SK-N-MC (cell line): ENCODE results near the gene CMTR1.

- RRBS: no CpG with 5 or more reads among the region's 5 CpGs
Observed at GRCh38 chr6:36611643-36612131, 17.5 kb downstream of the SRSF3 start.

- RRBS: no CpG with 5 or more reads among the region's 6 CpGs
Observed at GRCh38 chr6:36676966-36677616, 1.4 kb upstream of the CDKN1A start.

DNA sequence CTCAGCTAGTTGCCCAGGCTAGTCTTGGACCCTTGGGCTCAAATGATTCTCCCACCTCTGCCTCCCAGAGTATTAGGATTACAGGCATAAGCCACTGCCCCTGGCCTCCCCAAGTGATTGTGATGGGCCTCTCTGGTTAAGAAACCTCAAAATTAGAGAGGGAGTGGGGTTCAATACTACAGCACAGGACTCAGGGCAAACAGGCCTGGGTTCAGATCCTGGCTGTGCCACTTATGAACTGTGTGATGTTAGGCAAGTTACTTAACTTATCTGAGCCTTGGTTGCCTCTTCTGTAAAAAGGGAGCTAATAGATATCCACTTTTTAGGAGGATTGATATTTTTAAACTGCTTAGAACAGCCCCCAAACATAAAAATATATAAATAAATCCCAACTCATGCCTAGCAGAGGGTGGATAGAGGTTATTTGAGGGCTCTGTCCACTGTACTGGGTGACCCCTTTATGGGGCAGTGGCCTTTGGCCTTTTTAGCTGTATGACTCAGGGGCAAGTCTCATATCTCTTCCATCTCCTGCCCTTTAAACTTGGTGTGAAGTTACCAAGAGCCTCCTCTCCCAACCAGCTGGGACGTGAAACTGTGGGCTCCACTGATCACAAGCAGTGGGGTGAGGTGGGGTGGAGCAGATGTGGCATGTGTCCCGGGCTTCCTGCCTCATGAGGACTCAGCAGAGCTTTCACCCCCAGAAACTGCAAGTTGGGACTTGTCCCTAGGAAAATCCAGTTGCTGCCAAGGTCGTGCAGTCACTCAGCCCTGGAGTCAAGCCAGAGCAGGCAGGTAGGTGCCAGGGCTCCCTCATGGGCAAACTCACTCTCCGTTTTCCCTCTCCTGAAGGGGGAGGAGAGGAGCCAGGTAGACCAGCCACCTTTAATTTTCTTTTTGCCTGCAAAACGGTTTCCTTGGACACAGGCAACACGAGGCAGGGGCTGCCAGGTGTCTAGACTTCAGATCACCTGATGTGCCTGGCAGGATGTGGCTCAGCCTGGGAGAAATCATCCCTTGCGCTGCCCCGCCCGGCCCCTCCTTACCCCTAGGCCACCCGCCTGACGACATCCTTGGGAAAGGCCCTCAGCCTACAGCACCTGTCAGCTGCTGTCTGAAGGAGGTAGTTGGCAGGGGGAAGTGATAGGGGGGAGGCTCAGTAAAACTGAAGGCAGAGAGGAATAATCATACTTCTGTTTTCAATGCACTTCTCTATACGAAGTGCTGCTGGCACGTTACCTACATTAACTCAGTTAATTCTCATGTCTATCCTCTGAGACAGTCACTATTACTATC is 3.9 kb downstream of the CDKN1A start:
- RRBS: no CpG with 5 or more reads among the region's 13 CpGs

GRCh38 chr6:36685049-36685413 is 6.5 kb downstream of the CDKN1A start:
- RRBS: 87% methylated on average over 2 of the region's 7 CpGs

DNA sequence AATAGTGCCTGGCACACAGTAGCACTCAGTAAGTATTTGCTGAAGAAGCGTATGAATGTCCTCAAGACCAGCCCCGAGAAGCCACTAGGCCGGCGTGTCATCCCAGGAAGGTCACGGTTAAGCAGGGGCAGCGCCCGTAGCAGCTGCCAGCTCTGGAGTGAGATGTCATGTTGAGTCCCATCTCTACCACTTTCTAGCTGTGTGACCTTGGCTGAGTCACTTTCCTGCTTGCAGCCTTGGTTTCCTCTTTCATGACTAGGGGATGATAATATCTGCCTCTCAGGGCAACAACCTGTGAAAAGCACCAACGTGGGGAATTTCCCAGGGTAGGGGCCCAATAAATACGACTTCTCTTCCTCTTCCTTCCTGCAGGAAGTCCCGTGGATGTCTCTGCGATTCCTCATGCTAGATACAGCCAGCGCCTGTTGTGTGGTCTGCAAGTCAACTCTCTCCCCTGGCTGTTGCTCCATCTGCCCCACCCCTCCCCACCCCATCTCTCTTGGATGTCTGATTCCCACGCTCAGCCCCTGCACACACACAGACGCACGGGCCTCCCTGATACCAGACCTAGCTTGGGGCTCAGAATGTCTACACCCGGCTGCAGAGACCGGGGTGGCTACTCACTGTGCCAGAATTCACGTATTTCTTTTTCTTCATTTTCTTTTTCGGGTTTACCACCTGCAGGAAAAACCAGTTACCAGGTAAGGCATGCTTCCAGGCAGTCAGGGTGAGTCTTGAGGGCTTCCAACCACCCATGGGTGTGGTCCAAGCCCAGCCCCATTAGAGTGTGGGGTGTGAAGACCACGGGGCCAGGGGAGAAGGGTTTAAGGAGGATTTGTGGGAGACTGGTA is 58.2 kb downstream of the RAB44 start:
- RRBS: no CpG with 5 or more reads among the region's 20 CpGs

DNA sequence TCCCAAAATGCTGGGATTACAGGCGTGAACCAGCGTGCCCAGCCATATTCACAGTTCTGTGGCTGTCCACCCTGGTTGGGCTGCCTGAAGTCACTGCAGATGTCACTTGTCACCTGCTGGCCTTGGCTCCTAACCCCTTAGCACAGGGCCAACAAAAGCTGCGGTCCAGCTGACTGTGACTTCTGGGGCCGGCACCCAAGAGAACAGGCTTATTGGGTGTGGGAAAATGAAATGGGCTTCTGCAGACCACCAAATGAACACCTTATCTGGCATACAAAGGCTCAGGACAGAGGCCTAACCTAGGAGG is 70.8 kb downstream of the CPNE5 start:
- RRBS: no CpG with 5 or more reads among the region's 4 CpGs

DNA sequence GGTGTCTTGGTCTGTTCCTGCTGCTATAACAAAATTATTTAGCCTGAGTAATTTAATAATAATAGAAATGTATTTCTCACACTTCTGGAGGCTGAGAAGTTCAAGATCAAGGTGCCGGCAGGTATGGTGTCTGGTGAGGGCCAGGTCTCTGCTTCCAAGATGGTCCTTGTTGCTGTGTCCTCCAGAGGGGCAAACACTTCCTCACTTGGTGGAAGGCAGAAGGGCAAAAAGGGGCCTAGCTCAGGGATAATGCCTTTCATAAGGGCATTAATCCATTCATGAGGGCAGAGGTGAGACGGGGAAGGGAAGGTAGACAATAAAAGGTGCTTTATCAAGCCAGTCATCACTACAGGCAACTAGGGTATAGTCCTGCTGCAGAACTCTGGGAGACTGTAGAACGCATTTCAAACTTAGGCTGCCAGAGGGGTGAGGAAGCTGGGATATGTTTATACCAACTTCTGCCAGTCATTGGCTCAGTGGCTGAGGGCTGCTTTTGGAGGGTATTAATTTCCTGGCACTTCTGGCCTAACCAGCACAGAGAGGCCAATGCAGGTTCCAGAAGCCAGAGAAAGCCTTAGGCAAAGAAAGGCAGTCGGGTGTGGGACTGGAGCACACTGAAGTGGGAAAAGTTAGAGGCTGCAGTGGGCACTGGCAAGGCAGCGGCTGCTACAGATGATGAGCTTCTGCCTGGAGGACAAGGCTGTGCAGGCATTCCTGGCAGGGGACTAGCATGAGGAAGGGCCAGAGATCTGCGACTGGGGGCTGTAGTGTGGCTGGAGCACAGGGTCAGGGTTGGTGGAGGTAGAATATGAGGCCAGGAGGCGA is 3.9 kb upstream of the CPNE5 start:
- RRBS: no CpG with 5 or more reads among the region's 7 CpGs

GRCh38 chr6:36852774-36853171 is 13.5 kb upstream of the CPNE5 start:
- RRBS: no CpG with 5 or more reads among the region's 2 CpGs

DNA sequence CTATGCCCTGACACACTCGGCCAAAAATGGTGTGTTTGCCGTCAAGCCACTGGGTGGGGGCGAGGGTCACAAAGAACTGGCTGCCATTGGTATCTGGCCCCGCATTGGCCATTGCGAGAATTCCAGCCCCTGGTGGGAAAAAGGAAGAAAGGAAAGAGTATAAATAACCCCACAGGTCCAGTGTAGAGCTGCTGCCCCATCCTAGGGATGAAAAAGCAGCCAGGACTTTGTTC is 16.6 kb upstream of the CPNE5 start:
- RRBS: no CpG with 5 or more reads among the region's 5 CpGs

DNA sequence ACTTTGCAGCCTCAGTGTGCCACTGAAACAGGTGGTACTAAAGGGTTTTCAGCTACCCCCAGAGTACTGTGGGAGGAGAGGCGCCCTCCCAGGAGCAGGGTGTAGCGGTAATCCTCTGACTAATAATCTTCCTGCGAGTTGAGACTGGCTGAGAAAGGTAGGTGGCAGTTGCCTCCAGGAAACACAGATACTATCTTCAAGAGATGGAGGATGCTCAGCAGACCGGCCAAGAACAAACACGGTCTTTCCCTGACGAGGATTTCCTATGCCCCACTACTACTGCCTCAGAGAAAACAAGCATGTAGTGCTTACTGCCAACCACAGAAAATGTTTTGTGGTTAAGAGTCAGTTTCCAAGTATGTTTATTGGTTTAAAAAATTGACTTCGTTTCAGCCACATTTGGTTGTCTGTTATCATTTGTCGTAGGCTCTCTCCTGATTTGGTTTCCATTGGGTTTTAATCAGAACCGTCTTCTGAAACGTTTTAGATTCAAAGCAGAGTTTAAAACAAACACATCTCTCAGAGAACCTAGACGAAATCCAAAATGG is 26.9 kb downstream of the C6orf89 start:
- RRBS: no CpG with 5 or more reads among the region's 11 CpGs

DNA sequence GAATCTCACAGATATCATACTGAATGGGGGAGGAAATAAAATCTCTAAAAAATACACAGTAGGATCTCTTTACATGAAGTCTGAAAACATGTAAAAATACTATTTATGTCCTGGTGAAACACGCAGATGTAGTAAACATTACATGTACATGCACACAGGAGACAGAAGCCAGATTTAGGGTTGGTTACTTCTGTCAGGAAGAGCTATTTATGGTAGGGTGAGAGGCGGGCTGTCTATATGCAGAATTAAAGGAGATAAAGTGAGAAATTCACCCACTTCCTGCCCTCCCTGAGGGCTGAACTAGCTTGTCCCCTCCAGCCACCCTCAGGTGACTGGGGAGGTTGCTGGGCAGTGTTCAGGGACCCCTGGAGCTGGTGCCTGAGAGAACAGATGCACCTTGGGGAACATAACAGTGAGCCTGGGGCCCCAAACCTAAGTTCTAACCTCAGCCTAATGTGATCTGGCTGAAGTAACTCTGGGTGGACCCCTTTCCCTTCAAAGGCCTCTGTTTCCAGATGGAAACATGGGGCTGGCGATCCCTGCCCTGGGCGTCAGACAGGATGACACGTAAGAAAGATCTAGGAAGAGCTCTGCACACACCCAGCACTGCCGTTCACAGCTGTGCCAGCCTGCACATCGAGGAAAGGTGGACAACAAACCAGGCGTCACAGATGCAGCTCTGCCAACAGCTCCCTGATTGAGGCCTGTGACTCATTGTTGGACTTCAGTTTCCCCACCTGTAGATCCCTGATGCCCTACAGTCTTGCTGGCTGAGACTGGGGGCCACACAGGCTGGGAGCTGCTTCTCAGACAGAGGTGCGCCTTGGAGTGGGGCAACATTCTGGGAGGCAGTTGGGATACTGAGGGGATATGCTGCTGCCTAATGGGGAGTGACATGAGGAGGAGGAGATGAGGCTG is 1.3 kb downstream of the PI16 start:
- RRBS: no CpG with 5 or more reads among the region's 9 CpGs

DNA sequence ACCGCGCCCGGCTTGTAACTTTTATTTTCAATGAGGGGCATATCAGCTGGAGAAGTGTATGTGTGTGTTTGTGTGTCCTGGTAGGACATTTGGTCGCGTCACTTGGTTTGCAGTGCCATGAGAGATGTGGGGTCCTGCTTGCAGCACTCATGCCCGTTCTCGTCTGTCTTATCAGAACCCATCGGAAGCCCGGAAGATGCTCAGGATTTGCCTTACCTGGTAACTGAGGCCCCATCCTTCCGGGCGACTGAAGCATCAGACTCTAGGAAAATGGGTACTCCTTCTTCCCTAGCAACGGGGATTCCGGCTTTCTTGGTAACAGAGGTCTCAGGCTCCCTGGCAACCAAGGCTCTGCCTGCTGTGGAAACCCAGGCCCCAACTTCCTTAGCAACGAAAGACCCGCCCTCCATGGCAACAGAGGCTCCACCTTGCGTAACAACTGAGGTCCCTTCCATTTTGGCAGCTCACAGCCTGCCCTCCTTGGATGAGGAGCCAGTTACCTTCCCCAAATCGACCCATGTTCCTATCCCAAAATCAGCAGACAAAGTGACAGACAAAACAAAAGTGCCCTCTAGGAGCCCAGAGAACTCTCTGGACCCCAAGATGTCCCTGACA is 8.3 kb downstream of the PI16 start:
- RRBS: 29% methylated on average over 4 of the region's 17 CpGs

DNA sequence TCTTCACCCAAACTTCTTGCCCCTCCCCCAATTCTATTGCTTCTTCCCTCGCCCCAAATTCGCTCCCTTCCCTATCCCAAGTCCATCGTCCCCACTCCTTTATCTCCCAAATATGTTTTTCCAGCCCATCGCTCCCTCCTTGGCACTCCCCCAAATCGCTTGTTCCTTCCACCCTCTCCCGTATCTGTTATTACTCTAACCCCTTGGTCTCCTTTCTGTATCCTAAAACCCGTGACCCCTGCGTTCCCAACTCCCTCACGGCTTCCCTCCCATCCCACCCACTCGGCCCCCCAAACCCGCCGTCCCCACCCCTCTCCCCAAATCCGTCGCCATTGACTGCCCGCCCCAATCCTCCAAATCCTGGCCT is 578 bp downstream of the MTCH1 start:
- RRBS: no CpG with 5 or more reads among the region's 15 CpGs

DNA sequence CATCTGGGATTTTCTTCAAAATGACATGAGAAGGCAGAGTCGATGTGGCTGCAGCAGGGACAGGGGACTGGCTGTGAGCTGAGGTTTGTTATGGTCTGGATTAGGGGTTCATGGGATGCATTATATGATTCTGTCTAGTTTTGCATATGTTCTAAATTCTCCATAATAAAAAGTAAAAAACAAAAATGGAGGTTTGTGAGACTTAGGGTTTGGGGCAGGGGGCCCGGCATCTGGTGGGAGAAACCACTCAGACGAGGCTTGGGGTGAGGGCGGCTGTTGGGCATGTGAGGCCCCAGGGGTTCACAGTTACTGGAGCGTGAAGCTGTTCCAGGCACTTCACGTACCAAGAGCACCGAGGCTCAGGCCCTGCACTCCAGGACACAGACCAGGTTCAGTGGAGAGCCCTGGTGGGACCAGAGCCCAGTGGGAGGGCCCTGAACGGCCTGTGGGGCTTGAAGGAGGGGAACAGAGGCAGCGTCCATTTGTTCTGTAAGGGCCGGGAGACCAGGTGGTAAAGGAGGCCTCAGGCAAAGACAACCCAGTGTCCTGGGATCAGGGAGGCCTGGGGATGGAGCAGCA is 1.5 kb upstream of the FGD2 start:
- RRBS: no CpG with 5 or more reads among the region's 10 CpGs

GRCh38 chr6:37024337-37025444 is 19.2 kb downstream of the FGD2 start:
- RRBS: no CpG with 5 or more reads among the region's 20 CpGs

DNA sequence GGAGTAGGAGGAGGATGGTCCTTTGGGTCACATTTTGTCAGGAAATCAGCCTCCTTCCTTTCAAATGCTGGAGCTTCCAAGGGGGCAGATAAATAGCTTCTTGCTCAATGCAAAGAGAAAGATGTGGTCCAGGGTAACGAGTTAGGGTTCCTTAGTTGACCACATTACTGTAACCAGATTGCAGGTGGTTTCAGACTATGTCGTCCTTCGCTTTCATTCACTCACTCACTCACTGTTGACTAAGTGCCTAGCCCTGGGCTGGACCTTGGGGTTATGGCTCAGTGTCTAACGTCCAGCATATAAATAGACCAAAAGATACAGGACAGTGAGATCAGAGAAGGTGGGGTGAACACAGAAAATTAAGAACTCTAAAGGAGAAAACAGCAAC is 64.5 kb upstream of the PIM1 start:
- RRBS: no CpG with 5 or more reads among the region's 4 CpGs

DNA sequence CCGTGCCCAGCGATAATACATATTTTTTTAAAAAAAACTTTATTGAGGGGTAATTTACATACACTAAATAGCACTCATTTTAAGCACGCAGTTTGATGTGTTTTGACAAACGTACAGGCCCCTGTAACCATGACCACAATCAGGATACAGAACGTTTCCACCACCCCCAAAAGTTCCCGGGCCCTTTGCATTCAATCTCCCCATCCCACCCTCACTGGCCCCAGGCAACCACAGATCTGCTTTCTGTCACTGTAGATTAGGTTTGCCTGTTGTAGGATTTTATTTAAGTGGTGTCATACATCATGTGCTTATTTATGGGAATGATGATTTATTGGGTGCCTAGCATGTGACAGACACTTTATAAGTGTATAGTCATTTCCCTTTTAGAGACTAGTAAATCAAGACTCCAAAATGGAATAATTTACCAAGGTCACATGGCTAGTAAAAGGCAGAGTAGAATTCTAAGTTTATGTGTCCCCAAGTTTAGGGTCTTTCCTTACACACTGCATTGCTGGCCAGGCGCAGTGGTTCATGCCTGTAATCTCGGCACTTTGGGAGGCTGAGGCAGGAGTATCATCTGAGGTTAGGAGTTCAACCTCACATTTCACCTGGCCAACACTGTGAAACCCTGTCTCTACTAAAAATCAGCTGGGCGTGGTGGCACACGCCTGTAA is 22.0 kb downstream of the PIM1 start:
- RRBS: no CpG with 5 or more reads among the region's 10 CpGs

- RRBS: no CpG with 5 or more reads among the region's 2 CpGs
Observed at GRCh38 chr6:37242299-37243246, 15.0 kb upstream of the TBC1D22B start.

DNA sequence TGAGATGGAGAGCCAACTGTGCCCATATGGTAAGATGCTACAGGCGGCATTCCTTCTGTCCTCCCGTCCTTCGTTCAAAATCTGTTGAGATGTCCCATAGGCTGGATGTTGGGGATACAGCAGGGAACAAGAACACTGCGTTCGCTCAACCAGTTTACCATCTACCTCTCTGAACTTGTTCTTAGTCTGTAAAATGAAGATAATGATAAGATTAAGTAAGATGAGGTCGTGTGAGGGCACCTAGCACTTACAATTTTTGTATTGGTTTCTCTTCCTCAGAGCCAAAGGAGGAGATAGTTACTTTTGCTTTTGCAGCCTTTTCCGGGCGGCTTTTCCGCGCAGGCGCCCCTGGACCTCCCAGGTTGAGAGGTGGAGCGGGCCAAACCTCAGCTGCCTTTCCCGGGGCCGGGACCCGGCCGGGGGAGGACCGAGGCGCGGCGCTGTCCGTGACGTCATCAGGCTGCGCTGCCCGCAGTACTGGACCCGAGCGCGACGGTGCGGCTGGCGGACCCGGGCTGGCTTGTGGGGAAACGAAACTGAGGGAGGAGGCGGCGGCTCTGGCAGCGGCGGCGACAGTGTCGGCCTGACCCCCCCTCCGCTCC is at the start of gene CMTR1:
Gene CMTR1 (plus strand): TSS at position 472 of the 602 bp plus-strand sequence.
- RRBS: 1% methylated on average over 25 of the region's 39 CpGs

- RRBS: no CpG with 5 or more reads among the region's 10 CpGs
Observed at GRCh38 chr6:37506893-37507610, 7.4 kb upstream of the CCDC167 start.